ENCODE measurements around a stretch of chr2.

DNA sequence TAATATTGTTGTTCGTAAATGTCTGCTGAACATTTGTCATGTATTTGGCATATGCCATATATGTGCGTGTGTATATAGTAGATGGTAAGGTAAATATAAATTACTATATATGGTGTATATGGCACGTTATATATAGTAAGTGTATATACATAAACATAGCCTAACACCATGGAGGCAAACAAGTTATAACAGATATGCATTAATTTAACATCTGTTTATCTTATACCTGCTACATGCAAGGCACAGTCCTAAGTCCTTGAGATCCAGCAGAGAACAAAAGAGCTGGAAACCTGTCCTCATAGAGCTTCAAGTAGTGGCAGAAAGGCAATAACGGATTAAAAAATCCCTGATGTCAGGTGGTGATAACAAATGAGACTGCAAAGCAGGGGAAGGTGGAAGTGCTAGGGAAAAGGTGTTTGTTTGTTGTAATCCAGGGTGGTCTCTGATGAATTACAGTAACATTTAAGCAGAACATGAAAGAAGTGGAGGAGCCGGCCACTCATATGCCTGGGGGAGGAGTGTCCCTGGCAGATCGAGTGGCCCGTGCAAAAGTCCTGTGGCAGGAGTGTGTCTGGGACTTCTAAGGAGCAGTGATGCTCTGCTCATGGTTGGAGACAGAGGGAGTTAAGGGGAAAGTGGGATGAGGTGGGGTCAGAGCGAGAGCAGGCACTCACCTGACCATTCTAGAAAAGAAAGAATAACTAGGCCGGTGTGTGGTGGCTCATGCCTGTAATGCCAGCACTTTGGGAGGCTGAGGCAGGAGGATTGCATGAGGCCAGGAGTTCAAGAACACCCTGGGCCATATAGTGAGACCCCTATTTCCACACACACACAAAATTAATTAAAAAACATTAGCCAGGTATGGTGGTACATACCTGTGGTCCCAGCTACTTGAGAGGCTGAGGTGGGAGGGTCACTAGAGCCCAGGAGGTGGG lies 261.4 kb upstream of the EPAS1 start:
- PRO-cap, result no peak

DNA sequence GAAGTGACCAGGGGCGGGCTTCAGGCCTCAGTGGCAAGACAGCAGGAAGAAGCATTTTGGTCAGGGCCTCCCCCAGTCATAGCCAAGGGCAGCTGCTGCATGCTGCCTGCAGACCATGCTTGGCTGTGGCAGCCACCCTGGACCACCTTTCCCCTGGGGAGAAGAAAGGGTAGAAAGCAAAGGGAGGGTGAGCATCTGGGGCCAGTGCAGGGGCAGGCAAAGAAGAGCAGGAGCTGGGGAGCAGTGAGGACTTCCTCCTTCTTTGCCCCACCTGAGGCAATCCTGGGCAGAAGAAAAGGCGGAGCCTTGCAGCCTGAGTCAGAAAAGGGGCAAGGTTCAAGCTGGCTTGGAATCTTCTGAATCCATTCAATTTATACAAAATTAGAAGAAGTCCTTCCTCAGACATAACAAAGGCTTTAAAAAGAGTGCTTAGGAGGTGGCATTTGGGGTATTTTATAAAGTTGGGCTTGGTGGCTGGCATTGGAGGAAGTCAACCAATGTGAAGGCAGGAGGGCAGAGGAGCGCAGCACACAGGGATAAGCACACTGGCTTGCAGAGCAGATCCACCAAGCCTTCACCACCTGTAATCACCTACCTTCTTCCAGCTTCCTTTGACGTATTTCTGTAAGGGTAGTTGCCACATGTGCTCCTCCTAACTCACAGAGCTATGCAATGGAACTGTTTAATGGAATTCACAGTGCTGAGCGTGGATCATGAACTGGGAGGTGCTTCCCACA lies 154.5 kb upstream of the EPAS1 start:
- PRO-cap, result unidirectional peak, minus-strand start at position 281 of the sequence

- PRO-cap, result no peak
These were observed 57.5 kb upstream of the EPAS1 start for GRCh38 chr2:46239677-46240234.

DNA sequence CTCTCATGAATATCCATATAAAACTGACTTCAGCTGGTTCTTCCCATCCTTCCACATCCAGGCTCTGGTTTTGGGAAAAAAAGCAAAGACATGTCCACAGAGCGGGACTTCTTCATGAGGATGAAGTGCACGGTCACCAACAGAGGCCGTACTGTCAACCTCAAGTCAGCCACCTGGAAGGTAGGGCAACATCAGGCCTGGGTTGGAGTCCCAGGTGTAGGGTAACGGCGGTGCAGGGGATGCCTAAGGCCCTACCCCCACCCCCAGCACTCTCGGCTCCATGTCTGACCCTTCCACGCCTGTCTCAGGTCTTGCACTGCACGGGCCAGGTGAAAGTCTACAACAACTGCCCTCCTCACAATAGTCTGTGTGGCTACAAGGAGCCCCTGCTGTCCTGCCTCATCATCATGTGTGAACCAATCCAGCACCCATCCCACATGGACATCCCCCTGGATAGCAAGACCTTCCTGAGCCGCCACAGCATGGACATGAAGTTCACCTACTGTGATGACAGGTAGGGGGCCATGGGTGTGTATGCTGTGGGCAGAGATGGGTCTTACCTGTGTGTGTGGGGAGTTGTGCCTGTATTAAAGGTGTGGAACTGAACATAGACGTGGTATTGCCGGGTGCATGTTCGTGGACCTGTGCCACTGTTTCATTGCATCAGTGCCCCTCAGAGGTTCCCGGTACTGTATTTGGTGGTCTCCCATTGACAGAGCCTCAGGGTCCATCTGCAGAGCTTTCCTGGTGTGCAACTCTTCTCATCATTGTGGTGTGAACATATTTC lies 63.6 kb downstream of the EPAS1 start:
- PRO-cap, result no peak

GRCh38 chr2:46382863-46383186 lies 85.6 kb downstream of the EPAS1 start:
- PRO-cap, result unidirectional peak, plus-strand start at chr2:46383019

DNA sequence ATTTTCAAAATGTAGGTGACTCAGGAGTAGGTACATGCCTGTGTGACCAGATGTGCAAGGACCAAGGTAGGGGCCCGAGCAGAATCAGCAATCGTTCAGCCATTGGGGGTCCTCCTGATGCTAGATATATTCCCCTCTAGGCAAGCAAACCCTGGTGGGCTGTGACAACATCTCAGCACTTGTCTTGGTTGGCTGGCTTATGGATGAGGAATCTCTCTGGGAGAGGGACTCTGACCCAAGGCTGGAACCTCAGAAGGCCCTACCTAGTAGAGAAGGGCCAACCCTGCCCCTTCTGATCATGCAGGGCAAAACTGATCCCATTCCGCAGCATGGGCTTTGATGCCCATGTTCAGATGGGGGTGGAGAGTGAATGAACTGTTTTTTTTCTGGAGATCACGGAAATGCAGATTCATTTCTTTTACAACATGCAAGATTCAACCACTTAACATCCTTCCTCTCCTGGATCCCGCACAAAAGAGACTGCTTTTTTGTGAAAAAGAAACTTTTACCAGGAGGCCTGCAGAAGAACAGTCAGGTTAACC lies 91.1 kb downstream of the EPAS1 start:
- PRO-cap, result no peak

- PRO-cap, result no peak
These were observed 54.3 kb upstream of the RHOQ start for GRCh38 chr2:46487871-46488519.

GRCh38 chr2:46545215-46545810 lies 2.9 kb upstream of the ATP6V1E2 start:
- PRO-cap, result no peak

DNA sequence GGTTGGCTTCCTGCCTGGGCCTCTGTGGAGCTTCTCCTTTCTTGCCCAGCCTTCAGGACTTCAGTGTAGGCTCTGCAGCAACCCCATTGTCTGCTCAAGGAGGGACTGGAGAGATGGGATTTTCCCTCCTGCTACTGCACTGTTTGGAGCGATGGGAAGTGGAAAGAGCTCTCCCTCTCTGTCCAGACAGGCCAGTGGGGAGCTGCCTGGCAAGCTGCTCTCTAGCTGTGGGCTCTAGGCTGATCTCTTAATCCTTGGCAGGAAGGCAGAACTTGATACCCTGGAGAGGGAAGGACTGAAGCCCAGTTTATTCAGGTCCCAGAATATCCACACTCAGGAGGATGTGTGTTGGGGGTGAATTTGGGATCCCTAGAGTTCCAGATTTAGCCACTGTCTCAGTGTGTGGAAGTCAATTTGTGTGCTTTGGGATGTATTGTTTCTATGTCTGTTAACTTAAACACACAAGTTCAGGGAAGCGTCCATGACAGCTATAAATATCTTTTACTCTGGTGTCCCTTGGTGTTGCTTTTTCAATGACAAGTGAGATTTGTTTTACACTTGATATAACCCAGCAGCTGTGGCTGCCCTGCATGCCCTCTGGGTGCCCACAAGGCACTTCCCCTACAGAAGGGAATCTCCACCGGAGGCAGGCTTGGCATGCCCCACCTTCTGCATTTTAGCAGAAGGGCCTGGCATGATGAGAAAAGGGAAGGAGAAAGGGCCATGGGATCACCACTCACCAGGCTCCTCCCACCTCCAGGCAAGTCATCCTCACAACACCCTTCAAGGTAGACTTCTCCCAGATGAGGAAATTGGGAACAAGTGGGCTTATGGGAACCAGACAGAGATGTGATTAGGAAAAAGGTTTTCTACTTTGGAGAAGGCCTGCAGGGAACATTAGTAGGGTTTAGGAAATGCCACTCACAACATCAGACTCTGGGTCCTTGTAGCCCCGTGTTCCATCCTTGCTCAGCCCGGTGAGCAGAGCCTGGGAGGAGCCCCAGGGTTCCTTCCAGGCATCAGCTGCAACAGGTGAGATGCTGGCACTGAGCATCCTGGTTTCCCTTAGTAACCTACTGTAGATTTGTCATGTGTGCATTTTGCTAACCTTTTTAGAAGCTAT lies 5.7 kb upstream of the ATP6V1E2 start:
- PRO-cap, result no peak

- PRO-cap, result no peak
These were observed 18.8 kb upstream of the ATP6V1E2 start for GRCh38 chr2:46561195-46561475.

GRCh38 chr2:46663404-46663942 lies 35.6 kb upstream of the SOCS5 start:
- PRO-cap, result no peak

DNA sequence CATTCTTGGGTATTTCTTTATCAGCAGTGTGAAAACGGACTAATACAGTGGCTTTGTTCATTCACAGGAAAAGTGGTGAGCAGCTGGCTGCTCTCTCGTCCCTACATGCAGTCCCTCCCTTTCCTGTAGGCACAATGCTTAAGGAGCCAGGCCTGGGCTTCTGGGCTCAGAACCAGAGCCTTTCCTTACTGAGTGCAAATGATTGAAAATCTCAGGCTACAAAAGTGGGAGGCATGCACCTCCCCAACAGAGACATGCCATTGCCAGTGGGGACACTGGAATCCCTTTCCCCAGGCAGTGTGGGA lies 61.4 kb downstream of the MCFD2 start:
- PRO-cap, result no peak

GRCh38 chr2:46873540-46873968 lies 42.1 kb downstream of the MCFD2 start:
- PRO-cap, result unidirectional peak, plus-strand start at chr2:46873845

DNA sequence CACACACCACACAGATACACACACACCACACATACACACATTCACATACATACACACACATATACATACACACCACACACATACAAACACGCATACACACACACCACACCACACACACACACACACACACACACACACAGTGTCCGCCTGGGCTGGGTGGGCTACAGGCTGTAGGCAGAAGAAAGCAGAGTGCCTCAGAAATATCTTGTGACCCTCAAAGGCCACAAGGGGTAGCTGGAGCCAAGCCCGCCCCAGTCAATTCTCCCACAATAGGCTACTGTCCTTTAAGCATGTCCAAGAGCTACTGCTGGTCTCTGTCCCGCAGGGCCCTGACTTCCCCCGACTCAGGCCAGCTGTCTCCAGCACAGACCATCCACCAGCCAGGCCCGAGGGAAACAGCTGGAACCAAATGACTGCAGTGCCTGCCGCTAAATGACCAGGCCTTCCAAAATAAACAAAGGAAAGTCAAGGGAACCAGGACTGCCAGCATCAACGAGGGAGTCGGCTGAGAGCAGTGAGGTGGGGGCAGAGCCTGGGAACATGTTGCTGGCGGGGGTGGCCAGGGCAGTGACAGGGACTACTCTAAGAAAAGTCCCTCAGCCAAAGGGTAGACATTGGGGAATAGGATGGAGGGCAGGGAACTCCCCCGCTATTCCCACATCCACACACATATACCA lies 36.7 kb downstream of the MCFD2 start:
- PRO-cap, result no peak

DNA sequence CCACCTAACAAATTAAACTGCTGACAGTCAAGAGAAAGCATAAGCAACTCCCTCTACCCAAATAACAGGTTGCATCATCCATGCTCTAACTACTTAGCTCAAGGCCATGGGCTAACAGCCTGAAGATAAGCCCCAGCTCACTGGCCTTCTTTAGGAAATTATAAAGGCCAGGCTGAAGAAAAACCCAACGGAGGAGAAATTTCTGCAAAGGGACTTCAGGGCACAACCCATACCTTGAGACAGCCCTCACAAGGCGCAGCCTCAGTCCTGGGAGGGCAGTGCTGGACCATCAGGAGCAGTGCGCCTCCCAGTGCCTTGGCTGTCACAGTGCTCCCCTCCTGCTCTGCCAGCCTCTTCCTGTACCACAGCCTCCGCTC lies 2.2 kb downstream of the MCFD2 start:
- PRO-cap, result no peak

- PRO-cap, result no peak
These were observed 644 bp downstream of the MCFD2 start for GRCh38 chr2:46914707-46915616.

DNA sequence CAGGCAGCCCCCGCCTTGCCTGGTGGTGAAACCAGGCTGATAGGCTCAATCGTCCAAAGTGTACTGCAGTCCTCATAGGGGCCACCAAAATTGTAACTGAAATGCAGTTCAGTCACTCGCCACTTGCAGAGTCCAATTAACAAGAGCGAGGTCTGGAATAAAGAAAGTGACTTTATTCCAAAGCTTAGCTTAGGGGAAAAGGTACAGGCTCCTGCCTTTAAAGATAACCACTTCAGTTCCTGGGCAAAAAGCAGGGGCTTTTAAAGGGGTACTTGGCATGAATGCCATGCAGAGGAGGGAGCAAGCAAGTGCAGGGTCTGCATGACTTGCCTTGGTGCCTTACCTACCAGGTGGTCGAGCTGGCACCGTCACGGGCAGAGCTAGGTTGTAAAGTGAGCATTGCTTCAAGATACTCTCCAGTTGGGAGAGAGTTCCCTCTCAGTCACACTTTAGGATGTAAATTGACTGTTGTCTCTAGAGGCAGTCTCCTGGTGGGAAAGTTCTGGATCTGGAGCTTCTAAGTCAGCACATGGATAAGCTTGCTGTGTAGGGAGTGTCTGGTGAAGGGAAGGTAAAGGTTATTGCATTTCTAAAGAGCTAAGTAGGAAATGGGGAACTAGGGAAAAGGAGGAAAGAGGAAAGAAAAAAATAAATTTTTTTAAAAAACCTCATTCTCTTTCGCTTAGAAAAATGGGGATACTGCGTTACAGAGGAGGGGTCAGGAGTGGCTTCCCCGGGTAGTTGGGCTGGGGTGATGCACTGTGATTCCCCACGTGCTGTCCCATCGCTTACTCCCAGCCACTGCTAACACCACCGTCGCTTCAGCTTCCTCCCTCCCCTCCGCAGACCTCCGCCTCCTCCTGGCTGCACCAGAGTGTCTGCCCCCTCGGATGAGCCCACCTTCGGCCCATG lies 33.2 kb downstream of the TTC7A start:
- PRO-cap, result no peak

GRCh38 chr2:47003958-47004709 lies 63.1 kb downstream of the TTC7A start:
- PRO-cap, result no peak

DNA sequence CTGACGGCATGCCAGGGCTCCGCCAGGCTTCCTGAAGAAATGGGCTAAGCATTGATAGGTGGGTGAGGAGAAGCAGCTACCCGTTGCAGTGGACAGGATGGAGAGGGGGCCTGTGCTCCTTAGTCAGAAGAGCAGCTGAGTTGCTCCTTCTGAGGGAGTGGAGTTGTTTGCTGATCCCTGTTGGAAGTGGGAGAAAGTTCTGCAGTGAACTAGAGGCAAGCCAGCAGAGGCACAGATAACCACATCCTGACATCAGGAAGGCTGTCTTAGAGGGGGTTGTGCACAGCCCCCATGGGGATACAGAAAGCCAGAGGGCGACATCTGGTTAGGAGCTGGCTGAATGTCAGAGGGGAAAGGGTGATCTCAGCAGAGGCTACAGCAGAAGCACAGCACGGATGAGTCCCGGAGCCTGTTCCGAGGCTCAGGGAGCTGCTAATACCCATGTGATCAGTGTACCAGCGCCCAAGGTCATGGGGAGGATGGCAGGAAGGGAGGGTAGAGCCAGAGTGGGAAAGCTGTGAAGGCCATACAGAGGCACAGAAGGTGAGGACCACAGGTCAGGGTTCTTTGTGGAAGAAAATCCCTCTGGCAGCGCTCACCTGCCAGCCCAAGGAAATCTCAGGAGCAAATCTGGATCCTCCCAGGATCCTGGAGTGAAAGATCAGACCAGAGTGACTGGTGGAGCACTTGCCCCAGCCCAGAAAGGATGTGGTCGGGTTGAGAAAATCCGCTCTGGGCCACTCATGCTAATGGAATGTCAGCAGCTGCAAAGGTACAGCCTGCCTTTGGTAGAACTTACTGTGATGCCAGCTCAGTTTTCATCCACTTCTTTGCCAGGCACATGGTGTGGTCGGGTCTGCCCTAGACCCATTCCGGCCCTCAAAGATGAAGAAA lies 102.3 kb downstream of the TTC7A start:
- PRO-cap, result no peak

- PRO-cap, result no peak
These were observed 58.0 kb upstream of the EPCAM start for GRCh38 chr2:47311158-47311544.

Data from bronchus (tissue), 1 donor.